BE2C (cell line): ENCODE results near the gene ACTN2.

DNA sequence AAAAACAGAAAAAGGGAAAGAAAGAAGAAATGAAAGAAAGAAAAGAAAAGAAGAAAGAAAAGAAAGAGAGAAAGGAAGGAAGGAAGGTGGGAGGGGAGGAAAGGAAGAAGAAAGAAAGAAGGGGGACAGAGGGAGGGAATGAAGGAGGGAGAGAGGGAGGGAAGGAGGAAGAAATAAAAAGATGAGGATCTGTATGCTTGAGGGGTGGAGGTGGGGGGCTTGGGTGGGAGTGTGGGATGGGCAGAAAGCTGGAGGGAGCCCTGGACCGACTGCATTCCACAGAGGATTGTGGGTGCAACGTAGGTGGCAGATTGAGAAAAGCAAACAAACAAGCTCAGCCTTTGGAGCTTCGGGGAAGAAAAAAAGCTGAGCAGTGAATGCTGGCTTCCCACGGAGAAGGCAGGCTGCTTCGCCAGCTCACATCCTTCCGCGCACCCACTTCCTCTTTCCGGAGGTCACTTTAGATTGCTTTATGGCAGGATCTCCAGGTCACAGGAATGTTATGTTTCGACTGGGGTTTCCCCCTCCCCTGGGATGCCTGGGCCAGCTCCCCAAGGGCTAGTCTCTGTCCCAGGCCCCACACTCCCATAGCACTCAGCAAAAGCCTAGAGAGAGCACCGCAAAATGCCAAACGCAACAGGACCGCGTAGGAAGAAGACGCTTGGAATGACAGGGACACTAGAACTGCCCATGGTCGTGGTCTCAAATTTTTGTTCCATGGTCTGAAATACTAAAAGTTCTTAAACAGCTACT is 20.7 kb upstream of the LGALS8 start:
- RRBS: no CpG with 5 or more reads among the region's 15 CpGs

DNA sequence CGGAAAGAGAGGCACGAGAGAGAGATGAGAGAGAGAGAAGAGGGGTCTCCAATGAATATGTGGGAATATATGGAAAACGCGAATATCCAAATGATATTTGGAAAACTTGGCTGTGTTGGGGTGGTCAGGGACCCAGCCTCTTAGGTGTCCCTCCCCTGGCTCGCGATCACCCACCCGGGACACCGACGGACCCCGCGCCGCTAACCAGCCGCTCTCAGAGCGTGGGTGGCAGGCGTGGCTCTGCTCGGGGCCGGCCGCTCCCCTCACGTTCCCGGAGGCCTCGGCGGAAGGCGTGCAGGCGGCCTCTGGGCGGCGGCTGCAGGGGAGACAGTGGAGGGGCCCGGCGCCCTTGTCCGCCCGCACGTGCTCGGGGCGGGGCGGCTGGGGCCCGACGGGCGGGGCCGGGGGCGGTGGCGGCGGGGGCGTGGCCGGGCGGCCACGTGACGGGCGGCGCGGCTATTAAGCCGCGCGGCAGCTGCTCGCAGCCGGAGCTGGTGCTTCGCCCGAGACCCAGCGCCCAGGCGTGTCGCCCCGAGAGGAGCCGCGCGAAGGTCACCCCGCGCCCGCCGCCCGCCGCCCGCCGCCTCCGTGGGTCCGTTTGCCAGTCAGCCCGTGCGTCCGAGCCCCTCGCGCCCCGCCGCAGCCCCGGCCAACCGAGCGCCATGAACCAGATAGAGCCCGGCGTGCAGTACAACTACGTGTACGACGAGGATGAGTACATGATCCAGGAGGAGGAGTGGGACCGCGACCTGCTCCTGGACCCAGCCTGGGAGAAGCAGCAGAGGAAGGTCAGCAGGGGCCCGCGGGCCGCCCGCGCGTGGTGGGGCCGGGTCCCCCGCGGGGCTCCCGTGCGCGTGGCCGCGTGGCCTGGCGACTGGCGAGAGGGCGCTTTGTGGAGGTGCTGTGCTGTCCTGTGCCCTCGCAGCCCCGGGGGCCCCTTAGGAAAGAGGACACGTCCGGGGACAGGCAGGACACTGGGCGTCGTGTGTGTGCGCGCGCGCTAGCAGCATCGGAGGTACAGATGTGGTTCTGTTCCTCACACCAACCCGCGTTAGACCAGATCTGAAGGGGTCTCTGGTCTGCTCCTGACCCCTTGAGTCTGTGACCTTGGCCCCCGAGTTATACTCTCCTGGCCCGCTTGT is at the start of gene ACTN2:
TSS of gene ACTN2 (plus strand) at position 488 of the 1,142 bp plus-strand sequence.
- RRBS: 4% methylated on average over 52 of the region's 122 CpGs

DNA sequence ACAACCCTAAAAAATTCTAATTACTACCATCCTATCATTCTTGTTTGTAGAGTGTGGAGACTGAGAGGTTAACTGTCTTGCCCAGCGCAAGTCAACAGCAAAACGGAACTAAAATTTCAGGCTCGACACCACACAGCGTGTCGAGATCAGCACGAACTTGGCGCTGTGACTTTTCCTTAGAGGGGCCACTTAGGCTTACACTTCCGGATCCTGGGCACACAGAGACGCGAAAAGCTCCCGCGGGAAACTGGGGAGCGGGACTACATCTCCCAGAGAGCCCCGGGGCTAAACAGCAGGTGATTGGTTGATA is 245 bp upstream of the MTR start:
- RRBS: under 1% methylated on average over 6 of the region's 14 CpGs

DNA sequence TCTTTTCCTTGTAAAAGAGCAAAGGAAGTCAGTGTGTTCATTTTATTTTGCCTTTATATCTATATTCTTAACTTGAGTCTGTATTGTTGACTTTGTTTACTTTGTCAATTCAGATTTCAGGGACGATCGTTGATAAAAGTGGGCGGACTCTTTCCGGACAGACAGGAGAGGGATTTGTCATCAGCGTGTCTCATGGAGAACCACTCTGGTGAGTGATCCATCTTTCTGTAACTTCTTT is 21.2 kb downstream of the MTR start:
- RRBS: no CpG with 5 or more reads among the region's 5 CpGs

DNA sequence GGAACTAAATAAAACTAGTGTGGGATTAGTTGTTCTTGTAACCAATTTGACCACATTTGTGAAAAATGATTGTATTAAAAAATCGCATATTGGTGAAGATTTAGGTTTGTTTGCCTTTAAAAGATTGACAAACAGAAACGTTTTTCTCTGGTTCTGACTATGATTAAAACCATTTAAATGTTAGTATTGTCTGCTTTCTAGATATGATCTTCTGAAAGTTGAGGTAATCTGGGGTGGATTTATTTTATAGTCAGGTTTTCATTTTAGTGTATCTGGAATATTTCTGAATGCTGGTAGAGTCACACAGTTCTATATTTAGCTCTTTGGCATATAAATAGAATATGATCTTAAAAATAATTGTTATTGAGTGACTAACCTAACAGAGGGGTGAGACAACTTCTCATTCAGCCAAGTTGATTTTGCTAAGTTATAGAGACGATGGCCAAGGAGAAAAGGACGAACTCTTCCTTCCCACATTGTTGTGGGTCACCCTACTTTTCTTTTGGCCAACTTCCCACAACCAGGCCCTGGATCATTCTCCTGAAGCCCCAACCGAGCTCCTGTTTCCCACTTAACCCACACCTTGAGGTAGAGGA is 7.1 kb upstream of the MT1HL1 start:
- RRBS: no CpG with 5 or more reads among the region's 5 CpGs

DNA sequence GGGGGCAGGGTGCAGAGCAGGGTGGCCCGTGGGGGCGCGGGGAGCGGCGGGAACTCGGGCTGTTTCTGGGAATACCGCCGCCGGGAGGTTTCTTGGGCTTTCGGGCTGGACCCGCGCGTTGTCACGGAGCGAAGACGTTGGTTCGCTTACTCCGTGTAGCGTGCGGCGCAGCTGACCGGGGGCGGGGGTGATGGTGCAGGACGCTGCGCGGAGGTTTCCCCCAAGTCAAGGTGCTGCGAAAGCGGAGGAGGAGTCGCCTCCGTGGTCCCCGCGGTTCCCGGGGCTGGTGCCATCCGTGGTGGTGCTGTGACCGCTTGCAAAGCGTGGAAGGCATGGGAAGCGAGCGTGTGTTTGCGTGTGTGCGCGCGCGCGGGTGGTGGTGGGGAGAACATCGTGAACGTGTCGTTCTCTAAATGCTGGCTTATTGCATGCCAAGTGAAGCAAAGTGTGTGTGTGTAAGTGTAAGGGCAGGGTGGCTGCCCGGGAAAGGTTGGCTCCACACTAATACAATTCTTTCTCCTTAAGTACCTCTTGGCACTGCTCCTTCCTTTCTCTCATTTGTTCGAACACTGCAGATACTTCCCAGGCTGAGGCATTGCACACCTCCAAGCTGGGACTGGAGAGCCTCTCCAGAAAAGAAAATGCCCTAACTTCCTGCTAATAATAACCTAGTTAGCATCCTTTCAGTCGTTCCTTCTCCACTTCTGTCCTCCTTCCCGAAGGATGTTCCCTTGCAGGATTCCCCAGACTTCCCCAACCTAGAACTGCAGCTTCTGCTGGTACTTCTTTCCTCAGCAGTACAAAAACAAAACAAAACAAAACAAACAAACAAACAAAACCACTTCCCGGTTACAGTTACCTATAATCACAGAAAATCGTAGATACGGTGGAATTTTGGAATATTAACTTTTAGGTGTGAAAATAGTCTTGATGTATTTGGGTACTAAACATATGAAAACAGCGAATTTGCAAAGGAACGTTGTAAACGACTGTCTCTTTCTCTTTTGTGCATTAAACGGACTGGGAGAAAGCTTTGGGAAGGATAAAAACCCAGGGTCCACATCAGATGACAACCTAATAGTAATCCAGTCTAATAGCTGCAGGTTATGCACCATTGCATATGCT is 1.3 kb downstream of the RYR2 start:
- RRBS: 3% methylated on average over 24 of the region's 58 CpGs

DNA sequence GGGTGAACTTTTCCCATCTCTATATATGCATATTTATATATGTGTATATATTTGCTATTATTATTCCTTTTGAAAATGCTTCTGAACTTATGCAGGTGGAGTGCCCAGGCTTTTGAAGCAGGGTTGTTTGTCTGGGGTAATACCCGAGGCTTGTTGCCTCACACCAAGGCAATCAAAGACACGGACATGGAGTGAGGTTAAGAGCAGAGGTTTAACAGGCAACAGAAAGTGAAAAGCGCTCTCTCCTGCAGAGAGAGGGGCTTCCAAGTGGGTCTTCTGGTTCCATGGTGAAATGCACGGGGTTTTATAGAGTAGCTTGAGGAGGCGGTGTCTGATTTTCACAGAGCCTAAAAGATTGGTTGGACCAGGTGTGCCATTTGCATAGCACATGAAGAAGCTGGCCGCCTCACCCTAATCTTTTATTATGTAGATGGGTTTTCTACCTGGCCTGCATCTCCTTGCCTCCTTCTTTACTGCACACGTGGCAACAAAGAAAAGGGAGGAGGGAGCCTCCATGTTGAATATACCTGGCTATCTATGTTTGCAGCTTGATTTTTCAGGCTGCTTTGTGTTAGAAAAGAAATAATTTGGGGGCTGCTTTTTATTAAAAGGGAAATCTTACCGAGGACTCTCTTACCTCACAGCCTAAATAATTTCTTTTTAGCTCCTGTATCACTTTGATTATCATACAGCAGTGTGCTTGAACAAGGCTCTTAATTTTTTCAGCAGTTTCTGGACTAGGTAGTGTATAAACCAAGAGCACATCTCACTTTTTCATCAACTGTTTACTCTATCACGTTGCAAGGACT is 197.3 kb downstream of the RYR2 start:
- RRBS: no CpG with 5 or more reads among the region's 9 CpGs

- RRBS: no CpG with 5 or more reads among the region's 49 CpGs
These were observed 106.8 kb downstream of the ZP4 start for GRCh38 chr1:237783586-237784616.

DNA sequence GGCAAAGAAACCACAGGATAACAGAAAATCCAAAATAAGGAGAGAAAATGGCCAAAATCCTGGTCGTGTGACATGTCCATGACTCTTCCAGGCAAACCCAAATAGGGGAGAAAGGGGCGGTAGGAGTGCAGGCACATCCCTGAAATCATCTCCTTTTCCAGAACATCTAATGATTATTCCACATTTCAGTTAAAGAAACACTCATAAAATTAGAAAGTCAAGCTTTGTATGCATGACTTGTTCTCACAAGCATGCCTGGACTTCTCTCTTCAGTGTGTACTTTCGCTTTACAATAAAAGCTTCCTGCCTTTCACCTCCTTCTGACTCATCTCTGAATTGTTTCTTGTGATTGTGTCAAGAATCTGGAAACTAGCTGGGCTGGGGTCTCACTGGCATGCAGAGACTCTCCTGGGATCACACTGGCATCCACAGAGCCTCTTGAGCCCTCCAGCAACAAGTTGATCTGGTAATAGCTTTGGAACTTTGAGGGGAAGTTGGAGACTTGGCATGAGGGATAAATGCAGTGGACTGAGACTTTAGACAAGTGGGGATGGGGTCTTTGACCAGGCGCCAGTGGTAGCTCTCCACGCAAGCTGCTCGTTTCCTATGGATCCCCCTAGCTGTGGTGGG is 171.5 kb upstream of the ZP4 start:
- RRBS: no CpG with 5 or more reads among the region's 6 CpGs

- RRBS: no CpG with 5 or more reads among the region's 3 CpGs
These were observed 3.4 kb downstream of the CHRM3 start for GRCh38 chr1:239389756-239390124.

- RRBS: no CpG with 5 or more reads among the region's 32 CpGs
These were observed 242.8 kb downstream of the CHRM3 start for GRCh38 chr1:239629067-239629682.

DNA sequence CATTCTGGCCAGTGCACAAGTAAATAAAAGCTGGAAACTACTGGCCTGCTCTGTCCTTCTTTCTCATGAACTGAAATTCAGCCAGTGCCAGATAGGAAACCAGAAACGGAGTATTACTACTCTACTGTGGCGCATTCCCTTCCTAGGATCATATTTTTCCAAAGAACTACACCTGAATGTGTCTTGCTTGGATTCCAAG is 15.1 kb downstream of the GREM2 start:
- RRBS: no CpG with 5 or more reads among the region's 2 CpGs

DNA sequence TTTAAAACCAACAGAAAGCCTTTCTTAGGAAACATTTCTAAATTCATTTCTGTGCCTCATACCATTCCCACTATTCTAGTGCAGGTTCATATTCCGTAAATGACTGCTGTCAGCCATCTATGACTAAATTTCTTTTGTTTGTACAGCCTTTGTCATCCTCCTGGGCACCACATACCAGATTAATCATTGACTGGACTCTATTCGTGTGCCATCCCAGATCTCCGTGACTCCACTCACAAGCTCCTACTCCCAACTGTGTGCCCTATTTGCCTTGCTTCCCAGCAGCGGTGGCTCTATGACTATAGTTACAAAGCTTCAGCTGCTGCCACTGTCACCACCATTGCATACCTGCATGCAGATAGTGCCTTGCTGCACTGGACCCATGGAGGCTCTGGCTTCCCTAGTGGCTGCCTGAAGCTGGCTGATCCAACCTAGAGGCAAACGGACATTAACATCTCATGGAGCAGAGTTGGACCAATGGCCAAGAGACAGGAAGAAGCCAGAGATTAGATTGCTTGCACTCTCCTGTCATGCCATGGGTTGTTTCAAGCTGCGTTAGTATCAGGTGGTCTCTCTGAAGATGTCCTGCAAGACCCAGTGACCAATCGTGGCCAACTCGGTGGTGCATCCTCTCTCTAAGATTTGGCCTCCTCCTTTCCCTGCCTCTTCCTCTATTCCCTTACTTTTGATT is 24.5 kb downstream of the CHML start:
- RRBS: no CpG with 5 or more reads among the region's 8 CpGs

DNA sequence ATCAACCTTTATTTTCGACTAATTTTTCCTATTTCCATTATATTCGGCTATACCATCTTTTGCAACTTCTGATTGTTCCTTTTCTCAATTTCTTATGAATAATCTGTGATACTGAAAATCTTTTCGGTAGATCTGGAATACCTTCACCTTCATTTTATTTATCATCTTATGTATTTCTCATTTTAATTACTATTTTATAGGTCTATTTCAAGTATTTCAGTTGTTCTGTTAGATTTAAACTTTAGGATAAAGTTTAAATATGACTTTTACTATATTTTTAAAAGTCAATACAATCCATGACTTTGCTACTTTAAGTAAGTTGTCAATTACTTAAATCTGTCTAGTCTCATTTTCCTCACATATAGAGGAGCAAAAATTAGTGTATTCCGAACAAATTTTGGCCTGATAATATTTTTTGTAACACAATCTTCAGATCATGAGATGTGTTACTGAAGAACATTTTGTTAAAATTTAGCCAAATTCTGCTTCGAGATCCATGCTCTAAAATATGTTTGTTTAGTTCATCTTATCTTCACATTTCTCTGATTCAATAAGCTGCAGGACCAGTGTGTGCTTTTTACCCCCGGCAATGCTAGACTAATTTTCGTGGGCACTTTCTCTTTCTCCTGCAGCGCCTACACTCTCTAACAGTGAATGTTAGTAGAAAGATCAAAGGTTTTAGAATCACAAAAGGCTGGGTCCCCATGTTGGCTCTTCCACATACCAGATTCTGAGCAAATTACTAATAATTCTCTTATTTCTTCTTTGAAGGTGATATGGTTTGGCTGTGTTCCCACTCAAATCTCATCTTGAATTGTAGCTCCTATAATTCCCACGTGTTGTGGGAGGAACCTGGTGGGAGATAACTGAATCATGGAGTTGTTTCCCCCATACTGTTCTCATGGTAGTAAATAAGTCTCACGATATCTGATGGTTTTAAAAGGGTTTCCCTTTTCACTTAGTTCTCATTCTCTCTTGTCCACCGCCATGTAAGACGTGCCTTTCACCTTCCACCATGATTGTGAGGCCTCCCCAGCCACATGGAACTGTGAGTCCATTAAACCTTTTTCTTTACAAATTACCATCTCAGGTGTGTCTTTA is 8.6 kb downstream of the CHML start:
- RRBS: no CpG with 5 or more reads among the region's 12 CpGs

DNA sequence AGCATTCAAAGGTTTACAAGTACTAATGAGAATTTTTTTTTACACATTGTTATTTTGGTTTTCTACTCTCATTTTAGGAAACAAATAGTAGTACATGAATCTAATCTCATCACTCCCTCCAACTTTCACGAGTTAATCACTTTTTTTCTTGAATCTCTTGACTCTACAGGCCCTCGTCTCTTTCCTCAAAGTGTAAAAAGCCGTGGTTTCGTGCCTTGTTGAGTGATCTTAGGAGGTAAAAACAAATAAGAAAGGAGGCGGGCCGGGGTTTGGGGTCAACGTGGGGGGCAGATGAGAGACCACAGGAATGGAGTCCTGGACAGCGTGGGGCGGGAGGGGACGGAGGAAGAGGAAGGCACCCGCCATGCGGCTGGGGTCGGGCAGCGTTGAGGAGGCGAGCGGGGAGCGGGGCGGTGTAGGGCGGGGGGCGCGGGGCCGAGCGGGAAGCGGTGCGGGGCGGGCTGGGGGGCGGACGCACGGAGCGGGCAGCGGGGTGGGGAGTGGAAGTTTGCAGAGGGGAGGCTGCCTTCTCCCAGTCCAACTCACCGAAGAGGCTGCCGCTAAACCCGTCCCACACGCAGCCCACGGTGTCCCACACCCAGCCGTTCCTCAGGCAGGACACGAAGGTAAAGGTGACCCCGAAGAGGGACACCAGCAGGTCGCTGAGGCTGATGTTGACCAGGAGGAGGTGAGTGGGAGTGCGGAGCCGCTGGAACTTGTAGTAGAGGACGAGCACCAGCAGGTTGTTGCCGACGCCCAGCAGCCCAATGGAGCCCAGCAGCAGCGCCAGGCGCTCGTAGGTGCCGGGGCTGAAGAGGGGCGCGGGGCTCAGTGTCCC is 614 bp downstream of the CHML start:
- RRBS: no CpG with 5 or more reads among the region's 51 CpGs

DNA sequence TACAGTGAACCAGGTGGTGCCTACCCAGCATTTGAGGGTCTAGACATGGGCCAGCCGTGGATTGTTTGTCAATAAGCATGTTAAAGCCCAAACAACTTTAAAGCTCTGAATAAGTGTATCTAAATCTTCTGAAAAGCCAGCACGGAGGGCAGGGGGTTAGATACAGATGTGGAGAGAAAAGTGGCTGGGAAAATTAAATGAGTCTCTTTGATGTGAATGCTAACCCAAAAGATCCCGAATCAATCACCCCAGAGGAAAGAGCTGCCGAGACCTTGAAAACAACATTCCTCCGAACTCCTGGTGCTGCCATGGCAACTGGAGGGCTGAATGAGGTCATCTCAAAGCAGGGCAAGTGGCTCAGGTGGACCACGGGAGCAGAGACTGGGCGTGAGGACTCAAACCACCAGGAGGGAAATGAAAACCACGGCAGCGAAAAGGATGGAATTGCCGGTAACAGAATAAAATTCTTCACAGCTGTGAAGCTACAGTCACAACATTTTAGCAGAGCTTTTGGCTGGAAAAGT is 23.5 kb upstream of the BECN2 start:
- RRBS: no CpG with 5 or more reads among the region's 10 CpGs

DNA sequence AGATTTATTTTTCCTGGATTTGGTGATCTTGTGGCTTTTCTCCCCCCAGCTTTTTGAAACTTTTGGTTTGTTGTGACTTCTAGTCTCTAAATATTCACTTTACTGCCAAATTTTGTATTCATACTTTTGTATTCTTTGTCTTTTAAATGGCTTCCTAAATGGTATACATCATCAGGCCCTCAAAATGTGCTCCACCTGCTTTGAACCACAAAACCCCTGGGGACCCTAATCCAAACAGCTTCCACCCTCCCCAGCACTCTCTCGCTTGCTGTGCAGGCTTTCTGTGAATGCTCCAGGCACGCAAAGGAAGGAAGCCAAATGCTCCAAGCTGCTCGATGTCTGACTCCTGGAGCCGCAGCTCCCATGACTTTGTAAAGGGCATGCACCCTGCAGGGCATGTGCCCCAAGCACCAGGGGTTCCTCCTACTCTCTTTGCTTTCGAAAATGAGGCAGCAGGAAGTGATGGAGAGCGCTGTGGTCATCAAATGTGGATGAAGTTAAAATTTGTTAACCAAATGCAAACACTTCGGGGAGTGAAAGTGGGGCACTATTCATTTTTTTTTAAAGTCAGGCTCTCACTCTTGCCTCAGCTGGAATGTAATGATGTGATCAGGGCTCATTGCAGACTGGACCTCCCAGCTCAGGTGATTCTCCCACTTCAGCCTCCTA is 141.0 kb downstream of the CEP170 start:
- RRBS: no CpG with 5 or more reads among the region's 7 CpGs

DNA sequence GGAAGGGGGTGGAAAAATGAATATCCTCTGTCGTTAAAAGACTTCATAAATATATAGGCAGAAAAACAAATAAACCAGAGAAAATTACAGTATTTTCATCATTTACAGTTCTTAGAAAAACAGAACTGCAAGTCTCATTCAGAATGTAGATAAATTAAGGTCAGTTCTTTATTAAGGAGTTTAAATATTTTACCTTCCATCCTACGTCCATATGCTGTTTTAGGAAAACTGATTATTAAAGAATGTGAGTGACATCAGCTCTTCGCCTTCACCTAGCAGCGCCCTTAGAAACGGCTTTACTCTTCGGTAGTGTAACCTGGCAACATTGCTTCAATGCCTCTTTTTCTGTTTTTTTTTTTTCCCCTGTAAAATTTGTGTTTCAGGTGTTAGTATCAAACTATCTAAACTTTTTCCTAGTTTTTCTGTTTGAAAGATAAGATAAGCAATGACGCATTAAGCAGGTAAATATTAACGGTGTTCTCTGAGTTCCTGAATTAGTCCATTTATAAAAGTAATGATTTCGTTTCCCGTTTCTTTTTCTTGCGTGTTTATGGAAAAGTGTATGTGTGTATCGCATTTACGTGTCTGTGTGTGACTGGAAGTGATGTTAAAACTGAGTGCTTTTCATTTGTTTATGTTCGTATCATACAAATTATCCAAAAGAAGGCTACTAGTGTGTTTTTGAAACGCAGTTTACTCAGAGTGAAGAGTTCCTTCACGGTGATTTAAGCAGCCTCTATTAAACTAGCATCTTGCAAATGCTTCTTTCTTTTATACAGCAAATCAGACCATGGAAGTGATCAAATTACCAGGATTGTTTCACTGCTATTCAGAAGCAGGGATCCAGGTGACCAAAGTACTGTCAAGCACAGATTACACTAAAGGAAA is 138.9 kb downstream of the SDCCAG8 start:
- RRBS: no CpG with 5 or more reads among the region's 16 CpGs

GRCh38 chr1:243483931-243484391 is 228.1 kb downstream of the SDCCAG8 start:
- RRBS: no CpG with 5 or more reads among the region's 17 CpGs

DNA sequence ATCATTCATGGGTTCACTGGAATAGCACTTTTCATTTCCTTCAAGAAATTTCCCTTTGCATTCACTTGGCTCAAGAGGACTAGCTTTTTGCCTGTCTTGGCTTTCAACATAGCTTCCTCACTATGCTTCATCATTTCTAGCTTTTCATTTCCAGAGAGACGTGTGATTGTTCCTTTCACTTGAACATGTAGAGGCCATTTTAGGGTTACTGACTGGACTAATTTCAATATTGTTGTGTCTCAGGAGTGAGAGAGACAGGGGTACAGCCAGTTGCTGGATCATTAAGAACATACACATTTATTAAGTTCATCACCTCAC is 59.5 kb downstream of the AKT3 start:
- RRBS: no CpG with 5 or more reads among the region's 1 CpG